Skin of body (tissue), 2 donors: ENCODE results near the genes FCRL4, OR10T2, OR6K6, OR6N2 and AIM2.

DNA sequence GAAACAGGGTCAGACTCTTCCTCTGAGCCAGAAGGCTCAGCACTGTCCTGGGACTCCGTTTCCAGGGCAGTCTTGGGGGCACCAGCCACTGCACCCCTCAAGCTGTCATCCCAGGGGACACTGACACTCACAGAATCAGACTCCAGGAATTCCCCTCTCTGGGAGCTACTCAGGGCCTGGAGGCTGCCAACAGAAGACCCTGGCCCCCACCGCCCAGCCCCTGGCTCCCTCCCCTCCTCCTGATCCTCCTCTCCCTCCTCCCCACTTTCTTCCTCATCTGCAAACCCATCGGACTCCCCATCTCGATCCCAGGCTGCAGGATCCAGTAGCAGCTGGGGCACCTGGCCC is 7.6 kb downstream of the NES start:
- RAMPAGE, long total RNA = no peak

DNA sequence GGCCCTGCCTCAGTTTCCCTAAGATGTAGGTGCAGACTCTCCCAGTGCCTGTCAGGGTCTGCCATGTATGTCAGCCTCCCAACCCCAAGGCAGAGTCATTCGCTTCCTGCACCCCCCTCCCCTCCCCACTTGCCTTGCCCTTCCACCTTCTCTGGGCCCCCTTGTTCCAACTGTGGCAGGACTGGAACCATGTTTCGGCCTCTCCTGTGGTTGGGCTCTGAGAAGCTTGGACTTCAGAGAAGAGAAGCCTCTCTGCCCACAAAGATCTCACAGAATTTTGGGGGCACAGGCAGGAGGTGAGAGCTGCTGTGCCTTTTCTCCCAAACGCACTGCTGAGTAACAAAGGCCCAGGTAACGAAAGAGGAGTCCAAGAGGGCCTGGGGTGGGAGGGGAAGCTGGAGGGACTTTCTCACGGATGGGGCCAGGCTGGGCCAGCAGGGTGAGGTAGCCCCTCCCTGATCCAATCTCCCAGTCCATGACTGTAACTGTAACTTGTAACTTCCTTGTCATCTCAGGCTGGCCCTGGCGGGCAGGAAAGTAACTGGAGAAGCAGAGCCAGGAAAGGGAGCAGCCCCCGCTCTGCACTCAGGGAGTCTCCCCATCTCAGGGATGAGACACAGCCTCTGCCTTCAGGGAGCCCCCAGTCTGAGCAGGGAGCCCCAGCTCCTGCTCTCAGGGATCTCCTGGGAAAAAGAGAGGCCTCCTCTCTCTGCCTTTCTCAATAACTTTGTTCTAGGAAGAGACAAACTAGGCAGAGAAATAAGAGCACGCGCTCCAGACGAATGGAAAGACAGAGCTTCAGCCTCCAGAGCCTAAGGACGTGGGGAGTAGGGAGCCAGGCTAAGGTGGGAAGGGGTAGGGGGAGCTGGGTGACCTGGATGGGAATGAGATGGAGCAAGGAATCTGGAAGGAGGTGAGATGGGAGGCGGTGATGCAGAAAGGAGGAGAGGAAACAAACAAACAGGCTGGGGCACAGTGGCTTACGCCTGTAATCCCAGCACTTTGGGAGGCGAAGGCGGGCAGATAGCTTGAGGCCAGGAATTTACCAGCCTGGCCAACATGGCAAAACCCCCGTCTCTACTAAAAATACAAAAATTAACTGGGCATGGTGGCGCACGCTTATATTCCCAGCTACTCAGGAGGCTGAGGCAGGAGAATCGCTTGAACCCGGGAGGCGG is 11.1 kb downstream of the CRABP2 start:
- RAMPAGE, long total RNA = no peak

DNA sequence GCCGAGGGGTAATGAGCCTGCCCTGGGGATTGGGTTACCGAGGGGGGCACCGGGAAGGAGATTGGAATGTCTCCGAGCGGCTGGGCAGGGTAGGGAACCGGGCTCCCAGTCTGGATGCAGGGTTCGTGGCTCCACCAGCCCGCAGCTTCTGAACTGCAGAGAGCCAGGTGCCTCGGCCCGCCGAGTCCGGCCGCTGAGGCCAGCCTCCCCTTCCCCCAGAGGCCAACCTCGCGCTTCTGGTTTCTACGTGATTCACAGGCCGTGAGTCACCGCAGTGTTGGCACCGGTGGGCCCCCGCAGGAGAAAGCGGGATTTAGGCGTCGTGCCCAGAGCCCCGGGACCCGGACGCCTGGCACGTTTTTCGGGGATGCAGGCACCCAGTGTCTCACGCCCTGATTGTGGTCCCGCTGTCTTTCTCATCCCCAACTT is 475 bp downstream of the CRABP2 start:
- RAMPAGE, long total RNA = no peak

DNA sequence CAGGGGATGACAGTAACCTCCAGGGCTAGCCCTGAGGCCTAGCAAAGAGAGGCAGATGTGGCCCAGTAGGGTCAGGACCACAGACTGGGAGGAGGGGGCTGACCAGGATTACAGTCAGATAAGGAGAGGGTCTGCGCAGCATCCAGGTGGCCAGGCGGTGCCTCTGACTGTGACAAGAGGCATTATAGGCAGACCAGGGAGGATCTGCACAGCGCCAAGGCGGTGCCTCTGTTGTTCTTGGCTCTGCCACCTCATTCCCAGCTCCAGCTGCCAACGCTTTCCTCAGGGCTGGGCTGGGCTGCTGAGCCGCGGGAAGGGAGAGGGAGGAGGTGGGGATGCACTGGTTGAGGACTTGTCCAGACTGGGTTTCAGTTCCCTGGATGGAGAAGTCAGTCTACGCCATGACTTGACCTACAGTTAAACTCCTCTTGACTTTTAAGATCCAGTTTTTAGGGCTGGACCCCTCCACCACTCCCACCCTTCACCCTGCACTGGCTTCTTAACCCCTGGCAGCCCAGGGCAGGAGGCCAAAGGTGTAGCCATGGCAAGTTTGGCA is 4.4 kb upstream of the CRABP2 start:
- RAMPAGE, long total RNA = no peak

DNA sequence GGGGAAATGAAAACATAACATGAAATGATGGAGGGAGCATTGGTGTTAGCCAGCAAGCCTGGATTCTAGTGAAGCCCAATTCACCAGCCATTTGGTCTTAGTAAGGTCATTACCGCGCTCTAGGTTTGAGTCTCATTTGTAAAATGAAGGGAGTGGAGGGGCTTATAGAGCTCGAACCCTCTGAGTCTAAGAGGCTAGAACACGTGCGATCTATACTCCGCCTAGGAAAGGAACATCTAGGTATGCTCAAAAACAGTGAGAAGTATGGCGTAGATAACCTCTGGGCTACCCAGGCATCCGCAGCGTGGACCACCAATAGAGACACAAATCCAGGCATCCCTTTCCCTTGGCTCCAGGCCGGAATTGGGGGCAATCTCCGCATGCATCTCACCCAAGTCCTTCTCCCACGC is 378 bp upstream of the METTL25B start:
- RAMPAGE, long total RNA = no peak

- RAMPAGE, long total RNA = no peak
These were observed 3.7 kb upstream of the HDGF start for GRCh38 chr1:156755258-156755534.

GRCh38 chr1:156936908-156937668 is 16.7 kb downstream of the LRRC71 start:
- RAMPAGE, long total RNA = no peak

GRCh38 chr1:156978218-156979204 is 58.1 kb downstream of the LRRC71 start:
- RAMPAGE, long total RNA = no peak

- RAMPAGE, long total RNA = no peak
These were observed 904 bp downstream of the ETV3 start for GRCh38 chr1:157136851-157138130.

DNA sequence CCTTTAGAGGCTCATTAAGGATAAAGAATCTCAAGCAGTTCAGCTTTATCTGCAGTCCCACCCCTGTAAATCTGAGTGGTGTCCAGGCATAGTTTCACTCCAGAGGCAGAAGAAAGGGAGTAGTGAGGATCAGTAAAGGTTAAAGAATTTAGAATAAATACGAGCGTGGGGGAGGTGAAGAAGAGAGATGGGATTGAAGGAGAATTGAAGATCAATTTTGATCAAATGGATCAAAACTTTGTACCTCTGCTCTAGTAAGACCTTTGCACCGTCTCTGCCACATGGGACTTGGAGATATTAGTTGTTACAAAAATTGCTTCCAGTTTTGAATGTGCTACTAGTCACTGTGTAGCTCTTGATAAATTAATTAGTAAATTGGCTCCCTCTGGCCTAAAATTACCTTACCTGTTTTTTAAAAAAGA is 1.1 kb upstream of the ETV3 start:
- RAMPAGE, long total RNA = no peak

DNA sequence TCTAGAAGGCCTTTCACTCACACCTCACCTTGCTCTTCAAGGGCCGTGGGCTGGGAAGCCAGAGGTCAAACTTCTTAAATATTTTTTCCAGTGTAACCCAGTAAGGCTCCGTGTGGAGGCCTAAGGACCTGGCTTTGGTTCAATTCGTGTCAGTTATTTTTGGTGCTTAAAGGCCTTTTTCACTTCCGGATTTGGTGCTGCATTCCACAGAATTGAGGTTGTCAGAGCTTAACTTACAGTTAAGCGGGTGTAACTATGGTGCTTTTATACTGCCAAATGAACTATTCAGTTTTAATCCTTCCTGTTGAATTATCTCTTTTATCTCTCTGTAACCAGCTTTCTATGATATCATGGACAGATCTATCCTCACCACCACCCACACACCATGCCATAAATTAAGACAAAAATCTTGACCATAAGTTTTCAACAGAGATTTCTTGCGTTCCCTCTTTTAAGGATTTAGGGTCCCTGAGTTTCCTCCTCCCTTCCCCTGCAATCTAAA is 10.2 kb upstream of the ETV3 start:
- RAMPAGE, long total RNA = no peak

- RAMPAGE, long total RNA = no peak
These were observed at the start of gene FCRL4 for GRCh38 chr1:157597965-157598164. FCRL4 (minus strand) TSS chr1:157598085.

DNA sequence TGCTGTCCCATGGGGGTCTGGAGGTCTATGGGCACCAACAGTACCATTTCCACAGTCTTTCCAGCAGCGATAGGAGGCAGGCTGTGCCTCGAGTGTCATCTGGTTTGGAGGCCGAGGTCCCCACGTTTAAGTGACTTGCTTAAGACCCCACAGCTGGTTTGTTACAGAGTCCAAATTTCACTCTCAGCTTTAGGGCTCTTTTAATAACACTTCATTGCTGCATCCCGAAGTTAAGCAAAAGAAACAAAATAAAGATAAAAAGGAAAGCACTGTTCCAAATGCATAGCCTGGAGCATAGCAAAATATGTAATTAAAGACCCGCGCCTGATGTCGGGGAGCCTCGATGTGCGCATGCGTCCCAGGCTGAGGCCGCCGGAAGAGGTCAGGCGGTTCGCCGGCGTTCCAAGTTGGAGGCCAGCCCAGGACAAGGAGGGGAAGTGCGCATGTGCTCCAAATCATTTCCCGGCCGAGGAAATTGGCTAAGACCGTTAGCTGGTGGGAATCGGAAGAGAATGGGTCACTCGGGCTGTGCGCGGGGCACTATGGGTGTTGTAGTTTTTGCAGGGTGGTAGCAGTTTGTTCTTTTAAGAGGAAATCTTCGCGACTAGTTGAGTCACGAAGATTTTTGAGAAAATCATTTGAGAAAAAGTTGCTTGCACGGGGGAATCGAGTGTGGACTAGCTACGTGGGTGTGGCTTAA is 21.4 kb upstream of the SMIM42 start:
- RAMPAGE, long total RNA = no peak

DNA sequence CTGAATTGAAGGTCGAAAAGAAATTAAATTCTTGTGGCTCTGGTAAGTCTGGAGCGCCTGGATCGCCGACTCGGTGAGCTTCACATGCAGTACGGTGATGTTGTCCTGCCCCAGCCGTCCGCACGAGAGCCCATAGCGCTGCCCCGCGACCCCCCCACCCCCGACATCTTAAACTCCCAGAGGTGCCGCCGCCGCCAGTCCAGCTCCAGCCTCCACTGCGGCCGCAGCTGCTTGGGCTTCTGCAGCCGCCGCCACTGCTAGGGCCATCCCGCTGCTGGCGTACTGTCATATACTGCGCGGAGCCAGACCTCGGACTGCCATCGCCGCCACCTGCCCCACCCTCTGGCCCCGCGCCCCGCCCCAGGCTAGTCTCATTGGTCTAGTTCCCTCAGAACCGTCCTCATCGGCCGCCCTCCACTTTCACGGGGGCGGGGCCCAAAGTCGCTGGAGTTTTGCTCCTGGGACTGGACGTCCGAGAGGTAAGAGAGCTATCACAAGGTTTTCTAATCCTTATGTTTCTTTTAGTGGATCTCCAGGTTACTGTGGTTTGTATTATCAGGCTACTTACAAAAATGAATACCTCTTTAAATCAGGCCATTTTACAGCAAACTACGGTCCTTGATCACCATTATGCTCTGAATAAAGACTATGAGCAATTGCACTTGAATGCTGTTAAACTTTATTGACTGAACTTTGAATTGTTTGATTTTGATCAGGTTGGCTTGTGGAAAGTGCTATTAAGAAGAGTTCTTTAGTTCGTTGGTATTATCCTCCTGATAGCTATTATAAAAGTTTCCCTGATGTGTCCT is 2.9 kb upstream of the CD1D start:
- RAMPAGE, long total RNA = no peak

- RAMPAGE, long total RNA = no peak
These were observed at the start of gene OR10T2 for GRCh38 chr1:158399216-158399785. OR10T2 (minus strand) TSS chr1:158399466.

- RAMPAGE, long total RNA = no peak
These were observed at the start of gene OR6K6 for GRCh38 chr1:158754462-158755019. OR6K6 (plus strand) TSS chr1:158754720.

GRCh38 chr1:158780954-158781504 is at the start of gene OR6N2:
OR6N2 (minus strand) TSS chr1:158781204.
- RAMPAGE, long total RNA = no peak

DNA sequence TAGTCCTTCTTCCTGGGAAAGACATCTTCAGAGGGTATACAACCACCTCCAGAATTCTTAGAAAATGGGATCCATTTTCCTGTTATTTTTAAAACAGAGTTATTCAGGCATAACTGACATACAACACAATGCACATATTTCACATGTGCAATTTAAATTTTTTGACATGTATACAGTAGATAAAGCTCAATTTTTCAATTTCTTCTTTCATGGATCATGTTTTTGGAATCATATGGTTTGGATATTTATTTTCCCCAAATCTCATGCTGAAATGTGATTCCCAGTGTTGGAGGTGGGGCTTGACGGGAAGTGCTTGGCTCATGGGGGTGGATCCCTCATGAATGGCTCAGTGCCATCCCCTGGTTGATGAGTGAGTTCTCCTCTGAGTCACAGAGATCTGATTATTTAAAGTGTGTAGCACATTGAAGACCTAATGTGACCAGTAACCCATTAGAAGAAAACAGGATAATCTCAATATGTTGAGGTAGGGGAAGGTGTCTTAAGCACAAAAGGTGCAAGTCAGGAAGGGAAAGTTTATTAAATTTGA is 2.0 kb downstream of the PYDC5 start:
- RAMPAGE, long total RNA = no peak

DNA sequence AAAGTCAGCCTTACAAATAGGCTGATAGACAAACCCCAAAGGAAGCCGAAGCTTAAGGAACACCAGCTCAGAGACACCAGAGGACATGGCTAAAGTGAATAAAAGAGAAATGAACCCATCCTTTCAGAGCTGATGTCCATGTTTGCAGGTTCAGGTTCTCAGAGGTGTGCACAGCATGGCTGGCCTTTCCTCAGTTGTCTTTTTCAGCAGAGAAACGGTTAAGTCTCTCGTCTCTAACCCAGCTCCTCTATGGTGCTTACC is 263 bp downstream of the AIM2 start:
- RAMPAGE, long total RNA = no peak

DNA sequence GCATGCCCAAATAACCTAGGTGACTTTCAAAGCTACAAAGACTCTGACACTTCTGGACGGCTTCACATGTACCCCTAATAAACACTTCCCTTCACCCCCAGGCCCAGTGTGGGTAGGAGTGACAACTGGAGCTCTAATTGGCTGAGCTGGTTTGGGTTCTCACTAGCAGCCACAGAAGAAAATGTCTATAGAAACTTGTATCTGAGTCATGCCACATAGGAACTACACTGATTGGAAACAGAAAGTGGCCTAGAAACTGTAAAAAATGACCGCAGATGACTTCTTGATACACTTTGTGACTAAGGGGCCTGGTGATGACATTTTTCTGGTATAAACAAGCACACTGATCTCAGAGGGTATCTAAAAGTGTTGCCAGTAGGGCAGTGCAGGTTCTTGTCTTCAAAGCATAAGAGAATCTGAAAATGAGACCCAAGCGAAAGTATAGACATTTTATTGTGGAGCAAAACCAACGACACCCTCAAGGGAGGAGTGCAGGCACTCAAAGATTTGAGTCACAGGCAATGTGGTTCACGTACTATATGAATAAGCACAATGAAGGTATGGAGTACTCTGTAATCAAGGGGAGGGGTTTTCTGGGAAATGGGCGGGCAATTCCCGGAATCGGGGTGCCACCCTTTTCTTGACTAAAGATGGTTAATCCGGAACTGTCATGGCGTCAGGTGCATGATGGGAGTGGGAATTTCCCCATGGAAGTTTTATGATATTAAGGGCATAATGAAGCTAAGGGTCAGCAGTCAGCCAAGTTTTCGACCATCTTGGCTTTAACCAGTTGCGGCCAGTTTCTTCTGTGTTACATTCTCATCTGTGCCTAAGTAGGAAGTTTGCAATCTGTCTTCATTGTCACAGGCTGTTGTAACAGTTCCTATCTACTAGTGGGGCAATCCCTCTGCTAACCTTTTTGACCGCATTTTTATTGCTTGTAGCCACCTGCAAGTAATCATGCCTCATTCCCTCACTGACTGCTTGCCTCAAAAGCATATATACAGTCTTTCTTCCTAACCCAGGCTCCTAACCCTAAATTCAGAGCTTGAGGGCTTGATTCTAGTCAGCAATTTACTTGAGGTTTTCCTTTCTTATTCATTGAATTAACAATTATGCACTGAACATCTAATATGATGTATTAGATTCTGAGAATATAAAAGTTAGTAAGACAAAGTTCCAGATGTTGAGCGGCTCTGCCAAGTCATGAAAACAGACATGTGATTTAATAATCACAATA is at the start of gene AIM2:
Gene AIM2, minus strand, starts transcription at position 54 of the 1,240 bp plus-strand sequence.
- RAMPAGE, long total RNA = no peak